ENCODE measurements around the gene TCERG1L.

DNA sequence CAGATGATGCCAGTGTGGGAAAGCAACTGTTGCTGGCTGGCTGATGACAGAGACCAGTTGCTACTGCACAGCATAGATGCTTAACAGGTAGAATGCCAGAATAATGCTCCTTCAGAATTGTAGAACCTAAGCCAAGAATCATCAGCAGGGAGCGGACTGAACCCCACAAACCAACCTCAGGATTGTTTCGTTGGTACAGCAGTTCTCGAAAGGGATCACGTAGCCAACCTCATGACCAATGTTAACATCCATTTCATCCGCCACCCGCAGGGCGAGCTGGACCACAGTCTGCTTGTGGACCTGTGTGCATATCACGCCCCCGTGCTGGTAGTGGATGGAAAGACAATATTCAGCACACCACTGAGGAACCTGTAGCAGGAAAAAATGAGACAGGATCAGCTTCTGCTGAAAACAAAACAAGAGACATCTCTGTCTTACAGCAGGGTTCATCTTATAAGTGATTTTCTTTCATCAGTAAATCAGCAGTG, 14.2 kb downstream of the DHX32 start:
- RRBS: no CpG with 5 or more reads among the region's 9 CpGs

GRCh38 chr10:125896160-125896372, 298 bp upstream of the FANK1 start:
- RRBS: 48% methylated on average over 14 of the region's 37 CpGs

- RRBS: no CpG with 5 or more reads among the region's 14 CpGs
Observed at GRCh38 chr10:126459227-126459755, 71.0 kb upstream of the ADAM12 start.

GRCh38 chr10:126663088-126663818, 7.2 kb downstream of the C10orf90 start:
- RRBS: no CpG with 5 or more reads among the region's 11 CpGs

DNA sequence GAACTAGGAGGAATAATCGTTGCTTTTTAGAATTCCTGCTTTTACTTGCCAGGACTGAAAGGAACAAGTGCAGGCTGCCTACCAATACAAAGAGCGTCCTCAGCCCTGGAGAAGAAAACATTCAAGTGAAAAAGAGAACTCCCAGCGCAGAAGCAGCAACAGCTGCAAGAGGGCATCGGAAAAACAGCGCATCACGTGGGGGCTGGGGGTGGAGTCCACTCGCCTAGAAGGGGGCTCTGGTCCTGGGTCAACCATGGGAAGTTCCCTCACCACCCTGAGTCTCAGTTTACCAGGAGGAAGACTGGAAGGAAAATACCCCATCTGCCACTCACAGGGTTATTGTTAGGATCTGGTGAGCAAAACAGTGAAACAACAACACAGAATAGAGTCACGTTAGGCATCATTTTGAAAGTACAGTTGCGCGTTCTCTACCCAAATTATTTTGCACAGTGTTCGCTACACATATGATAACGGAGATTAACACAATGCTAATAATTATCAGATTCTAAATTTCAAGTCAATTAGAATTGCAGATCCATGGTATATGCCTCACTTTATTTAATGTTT, 512 bp upstream of the C10orf90 start:
- RRBS: no CpG with 5 or more reads among the region's 12 CpGs

DNA sequence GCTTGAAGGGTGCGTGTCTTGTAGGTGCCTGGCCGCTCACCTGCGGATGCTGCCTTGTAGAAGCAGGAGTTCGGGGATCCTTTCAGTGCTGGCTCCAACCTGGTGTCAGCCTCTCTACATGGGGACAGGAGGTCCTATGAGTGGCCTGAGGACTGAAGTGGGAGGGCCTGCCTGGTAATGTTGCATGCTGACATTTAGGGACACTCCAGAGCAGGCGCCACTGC, 520 bp upstream of the INSYN2A start:
- RRBS: no CpG with 5 or more reads among the region's 5 CpGs

DNA sequence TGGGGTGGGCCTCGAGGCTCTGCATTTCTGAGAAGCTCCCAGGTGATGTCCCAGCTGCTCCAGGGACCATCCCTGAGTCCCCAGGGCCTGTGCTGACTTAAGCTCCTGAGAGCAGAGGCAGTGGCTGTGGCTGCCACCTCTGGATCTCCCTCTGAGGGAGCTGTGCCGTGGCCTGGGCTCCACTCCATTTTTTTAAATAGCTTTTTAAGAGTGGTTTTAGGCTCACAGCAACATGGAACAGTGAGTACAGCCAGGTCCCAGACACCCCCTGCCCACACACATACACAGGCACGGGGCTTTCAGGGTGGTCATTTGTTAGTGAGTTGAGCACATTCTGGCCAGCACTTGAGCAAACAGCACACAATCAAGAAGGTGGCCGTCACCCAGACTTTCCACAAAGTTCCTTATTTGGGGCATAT, 156.8 kb upstream of the NPS start:
- RRBS: no CpG with 5 or more reads among the region's 4 CpGs

DNA sequence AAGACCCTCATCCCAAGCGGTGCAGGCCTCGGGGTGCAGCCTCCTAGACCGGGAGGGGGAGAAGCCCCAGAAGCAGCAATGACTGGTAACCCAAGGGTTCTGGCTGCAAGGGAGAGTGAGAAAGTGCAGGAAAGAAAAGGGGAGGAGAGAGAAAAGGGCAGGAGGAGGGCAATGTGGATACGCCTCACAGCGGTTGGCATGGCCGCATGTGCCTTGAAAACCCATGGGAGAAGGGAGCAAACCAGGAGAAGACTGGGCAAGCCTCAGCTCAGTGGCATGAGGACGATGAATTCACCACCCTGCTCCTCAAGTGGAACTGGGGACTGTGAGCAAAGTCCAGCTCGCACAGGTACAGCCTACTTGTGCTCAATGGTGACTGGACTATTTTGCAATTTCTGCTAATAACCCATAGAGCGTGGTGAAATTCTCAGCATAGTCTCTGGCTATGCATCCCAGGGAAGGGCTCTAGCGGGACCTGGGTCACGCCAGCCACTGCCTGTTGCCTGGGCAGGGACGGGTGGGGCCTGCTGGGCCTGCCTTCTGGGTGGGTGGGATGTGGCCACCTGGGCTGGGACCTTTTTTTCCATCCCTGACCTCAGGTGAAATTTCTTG, 6.2 kb downstream of the CLRN3 start:
- RRBS: no CpG with 5 or more reads among the region's 12 CpGs

GRCh38 chr10:128059201-128060376, 66.6 kb downstream of the MKI67 start:
- RRBS: 97% methylated on average over 1 of the region's 19 CpGs

- RRBS: no CpG with 5 or more reads among the region's 15 CpGs
Observed at GRCh38 chr10:128083129-128083923, 42.9 kb downstream of the MKI67 start.

DNA sequence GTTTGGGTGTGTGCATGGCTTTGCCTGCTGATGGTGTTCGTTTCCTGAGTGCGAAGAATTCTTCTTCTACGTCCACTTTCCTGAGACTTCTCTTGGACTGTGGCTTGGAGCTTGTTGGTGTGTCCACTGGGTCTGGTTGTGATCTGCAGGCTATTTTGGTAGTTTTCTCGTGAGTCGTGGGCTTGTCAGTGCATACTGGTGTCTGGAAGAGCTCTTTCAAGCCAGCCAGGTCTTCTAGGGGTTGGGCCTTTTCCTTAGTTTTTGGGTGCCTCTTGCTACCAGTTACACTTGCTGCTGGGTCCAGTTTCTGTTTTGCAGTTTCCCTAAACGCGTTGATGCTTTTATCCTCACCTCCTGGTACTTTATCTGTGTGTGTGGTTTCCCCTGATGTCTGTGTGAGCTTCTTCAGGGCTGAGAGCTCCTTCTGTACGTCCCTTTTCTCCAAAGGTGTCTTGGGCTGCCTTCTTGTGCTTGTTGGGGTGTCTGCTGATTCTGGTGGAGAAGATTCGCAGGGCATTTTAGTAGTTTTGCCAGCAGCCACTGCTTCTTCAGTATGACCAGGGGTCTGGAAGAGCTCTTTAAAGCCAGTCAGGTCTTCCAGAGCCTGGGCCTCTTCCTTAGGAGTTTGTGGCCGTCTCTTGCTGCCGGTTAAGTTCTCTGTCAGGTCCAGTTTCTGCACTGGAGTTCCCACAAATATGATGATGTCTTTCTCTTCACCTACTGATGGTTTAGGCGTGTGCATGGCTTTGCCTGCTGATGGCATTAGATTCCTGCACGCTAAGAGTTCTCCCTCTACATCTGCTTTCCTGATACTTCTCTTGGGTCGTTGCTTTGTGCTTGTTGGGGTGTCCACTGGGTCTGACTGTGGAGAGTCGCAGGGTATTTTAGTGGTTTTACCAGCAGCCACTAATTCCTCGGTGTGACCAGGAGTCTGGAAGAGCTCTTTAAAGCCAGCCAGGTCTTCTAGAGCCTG, 18.7 kb downstream of the MKI67 start:
- RRBS: no CpG with 5 or more reads among the region's 16 CpGs

- RRBS: no CpG with 5 or more reads among the region's 19 CpGs
Observed at GRCh38 chr10:129021280-129022177, 445.5 kb upstream of the MGMT start.

DNA sequence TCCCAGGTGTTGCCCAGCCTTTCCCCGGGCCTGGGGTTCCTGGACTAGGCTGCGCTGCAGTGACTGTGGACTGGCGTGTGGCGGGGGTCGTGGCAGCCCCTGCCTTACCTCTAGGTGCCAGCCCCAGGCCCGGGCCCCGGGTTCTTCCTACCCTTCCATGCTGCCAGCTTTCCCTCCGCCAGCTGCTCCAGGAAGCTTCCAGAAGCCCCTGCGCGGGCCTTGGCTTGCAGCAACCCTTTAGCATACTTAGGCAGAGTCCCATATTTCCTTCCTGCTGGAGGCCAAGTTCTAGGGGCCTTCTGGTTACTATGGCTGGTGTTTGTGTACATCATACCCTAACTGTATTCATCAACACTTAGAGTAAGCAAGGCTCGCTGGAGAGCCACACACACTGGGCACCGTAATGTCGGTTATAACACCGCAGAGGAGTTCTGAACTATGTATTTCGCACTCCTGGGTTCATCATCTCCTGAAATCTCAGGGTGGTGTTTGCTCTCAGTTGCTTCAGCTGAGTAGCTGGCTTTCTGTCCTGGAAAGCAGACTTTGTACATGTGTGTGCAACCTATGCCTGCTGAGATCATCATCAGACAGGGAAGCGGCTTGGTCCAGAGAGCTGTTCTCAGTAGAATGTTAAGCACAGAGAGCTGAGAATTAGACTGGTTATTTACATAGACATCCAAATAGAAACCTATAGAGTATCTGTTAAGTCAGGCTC, 574 bp downstream of the MGMT start:
- RRBS: 19% methylated on average over 2 of the region's 16 CpGs

- RRBS: 84% methylated on average over 2 of the region's 8 CpGs
Observed at GRCh38 chr10:129470523-129470899, 3.5 kb downstream of the MGMT start.

DNA sequence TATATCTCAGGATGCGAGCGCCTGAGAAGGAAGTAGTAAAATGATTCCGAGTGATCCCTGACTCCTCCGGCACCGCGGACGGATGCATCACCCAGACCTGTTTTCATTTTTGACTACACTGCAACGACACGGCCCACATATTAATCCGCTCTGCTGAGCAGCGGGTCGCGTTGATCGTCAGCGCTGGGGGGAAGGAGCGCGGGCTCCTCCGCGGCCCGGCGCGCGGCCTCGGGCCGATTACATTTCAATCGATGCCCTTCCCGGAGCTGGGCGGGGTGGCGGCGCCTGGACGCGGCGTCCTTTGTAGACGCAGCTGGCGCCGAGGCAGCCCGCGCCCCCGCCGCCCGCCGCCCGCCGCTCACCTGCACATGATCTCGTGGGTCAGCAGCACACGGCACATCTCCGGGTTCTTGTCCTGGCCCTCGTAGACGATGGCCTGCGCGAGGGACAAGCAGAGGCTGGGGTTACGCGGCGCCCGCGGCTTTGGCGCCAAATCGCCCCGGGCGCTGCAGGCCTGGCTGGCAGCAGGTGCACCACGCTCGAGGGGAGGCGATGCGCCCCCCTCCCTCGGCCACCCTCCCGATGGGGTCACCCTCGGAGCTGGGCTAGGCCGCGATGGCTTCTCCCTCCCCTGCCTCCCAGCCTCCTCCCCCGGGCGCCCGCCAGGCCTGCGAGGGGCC, 5.4 kb downstream of the EBF3 start:
- RRBS: 97% methylated on average over 19 of the region's 73 CpGs

GRCh38 chr10:130137130-130137567, 958 bp downstream of the GLRX3 start:
- RRBS: 14% methylated on average over 2 of the region's 15 CpGs

DNA sequence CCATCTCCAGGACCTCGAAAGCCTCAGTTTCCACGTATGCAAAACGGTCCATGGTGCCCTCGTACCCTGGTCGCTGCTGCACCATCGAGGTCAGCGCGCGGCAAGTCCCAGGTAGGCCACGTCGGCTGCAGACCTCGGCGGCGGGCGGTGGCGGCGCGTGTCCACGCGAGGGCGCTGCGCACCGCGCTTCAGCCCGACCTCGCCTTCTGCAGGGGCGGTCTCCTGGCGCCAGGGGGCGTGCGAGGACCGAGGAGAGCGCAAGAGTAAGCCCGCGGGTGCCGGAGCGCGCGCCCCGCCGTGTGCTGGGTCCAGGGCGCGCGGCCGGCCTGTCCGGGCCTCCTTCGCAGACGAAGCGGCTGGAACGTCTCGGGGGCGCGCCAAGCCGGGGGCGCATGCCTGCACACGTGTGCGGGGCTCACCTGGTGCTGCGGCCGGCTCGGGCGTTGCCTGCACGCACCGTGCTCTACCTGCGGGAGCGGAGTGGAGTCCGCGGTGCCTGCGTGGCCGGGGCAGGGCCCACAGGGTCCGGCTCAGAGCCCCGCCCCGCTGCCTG, 54.0 kb downstream of the GLRX3 start:
- RRBS: 24% methylated on average over 19 of the region's 71 CpGs

DNA sequence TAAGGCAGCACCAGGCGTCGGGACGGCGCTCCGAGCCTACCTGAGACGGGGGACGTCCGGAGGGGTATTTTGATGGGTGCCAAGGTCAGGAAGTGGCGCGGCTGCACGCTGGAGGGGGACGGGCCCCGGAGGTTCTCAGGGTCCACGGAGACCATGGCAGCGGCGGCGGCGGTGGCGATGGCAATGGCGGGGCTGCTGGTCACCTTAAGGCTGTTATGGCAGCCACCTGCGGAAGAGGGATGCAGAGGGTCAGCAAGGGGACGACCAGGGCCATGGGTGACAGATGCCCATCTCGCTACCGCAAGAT, 51.3 kb downstream of the TCERG1L start:
- RRBS: 88% methylated on average over 6 of the region's 24 CpGs

DNA sequence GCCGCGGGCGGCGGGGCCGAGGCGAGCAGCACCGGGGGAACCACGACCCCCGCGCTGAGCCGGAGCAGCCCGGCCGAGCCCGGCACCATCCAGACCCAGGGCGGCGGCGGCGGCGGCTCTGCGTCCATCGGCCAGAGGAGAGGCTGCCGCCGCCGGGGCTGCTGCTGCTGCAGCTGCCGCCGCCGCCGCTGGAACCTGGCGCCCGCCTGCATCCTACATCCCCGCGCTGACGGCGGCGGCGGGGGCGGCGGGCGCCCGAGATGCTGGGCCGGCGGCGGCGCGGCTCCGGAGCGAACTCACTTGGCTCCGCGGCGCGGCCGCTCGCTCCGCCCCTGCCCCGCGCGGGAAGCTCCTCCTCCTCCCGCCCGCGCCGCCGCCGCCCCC, at the start of gene TCERG1L:
TSS of gene TCERG1L (minus strand) at position 298 of the 384 bp plus-strand sequence.
- RRBS: 91% methylated on average over 7 of the region's 63 CpGs

DNA sequence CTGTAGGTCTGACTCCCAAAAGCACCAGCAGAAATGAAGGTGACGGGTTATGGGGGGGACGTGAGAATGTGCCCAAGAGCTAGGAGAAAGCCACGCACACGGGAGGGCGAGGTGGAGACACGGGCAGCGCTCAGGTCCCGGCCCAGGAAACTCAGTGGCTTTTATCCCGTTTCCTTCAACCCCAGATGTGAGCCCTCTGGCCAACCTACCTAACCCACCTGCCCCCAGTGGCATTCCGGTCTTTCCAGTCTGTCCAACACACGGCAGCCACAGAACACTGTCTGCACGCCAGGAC, 12.3 kb downstream of the BNIP3 start:
- RRBS: no CpG with 5 or more reads among the region's 12 CpGs